Colon Carcinoma Metastatic in the Lung (tissue), 2 donors: ENCODE results near the gene PRM3.

- PRO-cap, 2 experiments, result no peak in any of the 2 experiments
Observed at GRCh38 chr16:9093522-9093839, 2.0 kb downstream of the HAPSTR1 start.

DNA sequence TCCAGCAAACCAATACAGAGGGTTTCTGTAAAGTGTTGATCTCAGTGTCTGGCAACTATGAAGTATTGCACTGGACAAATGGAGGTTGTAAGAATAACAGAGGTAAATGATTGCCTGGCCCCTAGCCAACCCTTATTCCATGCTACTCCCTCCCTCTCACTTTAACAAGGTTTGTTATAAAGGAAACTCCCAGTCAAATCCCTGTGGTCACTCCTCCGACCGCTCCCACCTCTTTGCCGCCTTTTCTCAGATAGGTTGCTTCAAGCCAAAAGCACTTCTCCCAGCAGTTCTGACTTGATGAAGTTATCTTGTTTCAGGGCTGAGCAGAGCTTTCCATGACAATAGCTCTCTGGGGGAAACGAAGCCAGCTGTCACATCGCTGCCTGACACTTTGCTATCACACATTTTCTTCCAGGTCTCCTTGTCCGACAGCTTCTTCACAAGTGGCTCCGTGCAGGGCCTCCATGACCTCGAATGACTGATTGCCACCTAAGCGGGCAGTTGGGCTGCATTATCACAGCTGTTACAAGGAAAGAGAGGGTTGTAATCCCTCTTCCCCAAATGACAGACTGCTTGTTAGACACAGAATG, 278.6 kb downstream of the HAPSTR1 start:
- PRO-cap, 2 experiments, result no peak in any of the 2 experiments

DNA sequence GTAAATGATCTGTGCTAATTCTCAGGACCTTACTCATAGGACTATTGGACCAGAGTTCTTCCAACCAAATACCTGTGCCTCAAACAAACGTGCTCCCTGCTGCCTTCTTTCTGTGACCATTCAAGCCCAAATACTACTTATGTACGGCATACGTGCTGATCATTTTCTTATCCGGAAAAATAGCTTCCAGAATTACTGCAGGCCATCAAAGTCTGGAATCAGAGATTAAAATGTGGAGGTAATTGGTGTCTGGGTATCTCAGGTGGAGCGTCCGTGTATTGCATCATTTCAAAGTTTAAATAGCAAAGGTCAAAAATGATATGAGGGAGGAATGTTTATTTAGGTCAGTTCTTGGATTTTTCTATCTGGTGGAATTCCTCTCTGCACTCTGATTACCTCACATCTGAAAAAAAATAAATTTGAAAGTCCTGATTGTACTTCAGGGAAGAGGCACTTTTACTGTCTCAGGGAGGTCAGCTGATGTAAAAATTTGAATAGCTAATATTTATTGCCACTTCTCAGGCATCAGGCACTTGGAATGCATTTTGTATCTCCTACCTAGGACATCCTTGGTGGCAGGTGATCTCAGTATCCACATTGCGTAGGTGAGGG, 454.0 kb downstream of the HAPSTR1 start:
- PRO-cap, 2 experiments, result no peak in any of the 2 experiments

DNA sequence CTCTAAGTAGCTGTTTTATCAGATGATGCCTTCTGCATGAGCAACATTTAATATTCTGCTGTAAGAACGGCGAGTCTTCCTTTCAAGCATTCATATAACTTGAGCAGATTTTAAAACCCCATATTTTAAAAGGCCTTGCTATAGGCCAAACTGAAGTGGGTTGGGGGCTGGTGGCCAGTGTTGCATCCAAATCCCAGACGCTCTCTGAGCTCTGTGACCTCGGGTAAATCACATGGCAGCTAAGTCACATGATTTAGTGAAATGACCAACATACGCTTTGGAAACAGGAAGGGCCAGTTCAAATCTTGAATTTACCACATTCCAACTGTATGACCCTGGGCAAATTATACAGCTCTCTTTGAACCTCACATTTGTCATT, 519.2 kb downstream of the HAPSTR1 start:
- PRO-cap, 2 experiments, result no peak in any of the 2 experiments

DNA sequence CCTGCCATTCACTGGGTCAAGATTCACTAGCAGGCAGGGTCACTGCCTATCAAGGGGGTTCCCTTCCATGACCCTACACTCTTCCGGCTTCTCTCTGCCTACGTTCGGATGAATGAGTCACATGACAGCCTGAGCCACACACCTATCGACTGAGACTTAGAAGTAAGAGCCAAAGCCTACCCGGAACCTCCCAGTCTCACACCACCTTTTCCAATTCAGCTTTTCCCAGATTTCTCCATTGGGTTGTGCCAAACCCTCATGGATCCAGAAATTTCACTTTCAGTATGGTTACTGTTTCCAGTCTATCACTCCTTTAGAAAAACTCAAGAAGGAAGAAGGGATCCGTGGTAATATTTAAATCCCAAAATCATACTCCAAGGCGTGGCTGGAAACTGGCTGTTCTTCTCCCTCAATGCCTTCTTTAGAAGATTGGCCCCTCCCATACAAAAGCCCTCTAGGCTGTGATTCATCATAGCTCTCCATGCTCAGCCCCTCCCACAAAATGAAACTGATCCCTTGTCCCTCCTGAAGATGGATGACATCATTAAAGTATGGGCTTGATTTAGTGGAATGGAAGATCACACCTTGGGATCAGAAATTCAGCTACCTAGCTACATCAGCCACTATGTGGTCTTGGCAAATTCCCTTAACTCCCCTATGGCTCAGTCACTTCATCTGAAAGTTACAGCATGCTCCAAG, 4.3 kb downstream of the GRIN2A start:
- PRO-cap, 2 experiments, result no peak in any of the 2 experiments

GRCh38 chr16:10356876-10357599, 28.8 kb upstream of the ATF7IP2 start:
- PRO-cap, 2 experiments, result no peak in any of the 2 experiments

DNA sequence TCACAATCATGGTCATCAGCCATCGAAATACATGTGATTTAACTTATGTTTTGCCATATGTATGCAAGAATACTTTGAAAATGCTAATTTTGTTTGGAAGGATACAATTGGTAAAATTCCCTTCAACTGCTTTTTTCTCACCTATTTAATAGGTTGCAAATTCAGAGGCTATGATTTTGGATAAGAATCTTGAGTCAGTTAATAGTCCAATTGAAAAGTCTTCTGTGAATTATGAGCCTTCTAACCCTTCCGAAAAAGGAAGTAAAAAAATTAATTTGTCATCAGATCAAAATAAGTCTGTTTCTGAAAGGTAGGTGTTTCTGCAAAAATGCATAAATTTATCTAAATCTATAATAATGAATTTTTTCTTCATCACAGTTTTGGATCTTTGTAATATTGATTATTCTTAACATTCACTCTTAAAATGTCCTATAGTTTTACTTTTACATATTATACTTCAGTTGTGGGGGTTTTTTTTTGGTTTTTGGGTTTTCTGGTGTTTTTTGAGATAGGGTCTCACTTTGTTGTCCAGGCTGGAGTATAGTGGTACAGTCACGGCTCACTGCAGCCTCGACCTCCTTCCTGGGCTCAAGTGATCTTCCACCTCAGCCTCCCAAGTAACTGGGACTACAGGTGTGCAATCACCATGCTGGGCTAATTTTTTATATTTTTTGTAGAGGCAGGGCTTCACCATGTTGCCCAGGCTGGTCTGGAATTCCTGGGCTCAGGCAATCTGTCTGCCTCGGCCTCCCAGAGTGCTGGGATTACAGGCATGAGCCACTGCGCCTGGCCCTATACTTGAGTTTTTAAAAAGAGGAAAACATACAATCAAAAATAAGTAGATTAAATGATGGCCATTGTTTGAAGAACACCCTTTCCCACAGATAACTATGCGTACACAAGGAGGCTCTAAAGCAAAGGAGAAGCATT, 71.6 kb downstream of the ATF7IP2 start:
- PRO-cap, 2 experiments, result no peak in any of the 2 experiments

GRCh38 chr16:10564636-10565102, 15.7 kb downstream of the EMP2 start:
- PRO-cap, 2 experiments, result no peak in any of the 2 experiments

GRCh38 chr16:10578328-10579394, 1.7 kb downstream of the EMP2 start:
- PRO-cap, 2 experiments, result peak in 2 of 2 experiments; most common plus-strand start chr16:10578703 (in 2); most common minus-strand start chr16:10578596 (in 1)

DNA sequence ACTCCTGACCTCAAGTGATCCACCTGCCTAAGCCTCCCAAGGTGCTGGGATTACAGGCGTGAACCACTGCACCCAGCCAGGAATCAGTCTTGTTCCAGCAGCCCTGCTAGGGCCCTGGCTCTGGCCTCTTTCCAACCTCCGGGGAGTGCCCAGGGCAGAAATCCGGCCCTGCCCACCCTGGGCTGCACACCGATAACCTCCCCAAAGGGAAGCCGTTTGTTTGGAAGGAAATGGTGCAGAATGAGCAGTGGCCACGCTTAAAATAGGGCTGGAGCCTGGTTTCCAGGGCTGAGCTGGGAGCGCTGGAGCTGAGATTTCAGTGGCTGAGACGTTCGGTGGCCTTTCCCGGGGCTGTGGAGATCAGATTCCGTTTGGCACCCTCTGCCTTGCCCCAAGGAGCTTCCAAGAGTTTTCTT, 17.8 kb upstream of the EMP2 start:
- PRO-cap, 2 experiments, result no peak in any of the 2 experiments

GRCh38 chr16:10750981-10751428, 7.4 kb downstream of the NUBP1 start:
- PRO-cap, 2 experiments, result no peak in any of the 2 experiments

DNA sequence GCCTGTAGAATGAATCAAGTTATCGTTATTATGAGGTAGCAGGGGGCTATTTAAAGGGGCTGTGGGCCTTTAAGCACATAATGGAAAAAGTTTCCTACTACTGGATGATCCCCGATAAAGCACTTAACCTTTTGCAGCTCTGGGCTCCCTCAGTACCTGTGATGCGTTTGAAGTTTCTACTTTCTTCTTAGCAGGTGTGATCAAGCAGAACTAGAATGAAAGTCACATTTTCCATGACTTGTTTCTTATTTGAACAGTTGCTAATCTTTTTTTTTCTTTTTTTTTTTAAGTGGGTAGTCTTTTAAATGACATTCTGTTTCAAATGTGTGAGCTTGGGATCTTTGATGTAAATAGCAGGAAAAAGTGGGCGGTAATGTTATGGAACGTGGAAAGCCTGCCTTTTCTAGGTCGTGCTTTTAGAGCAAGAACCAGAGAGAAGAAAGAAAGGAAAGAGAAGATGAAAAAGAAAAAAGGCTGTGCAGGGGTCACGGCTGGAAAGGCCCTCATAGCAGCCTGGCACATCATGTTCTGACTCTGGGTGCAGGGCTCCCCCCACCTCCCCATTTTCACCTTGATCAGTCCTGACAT, 150.5 kb downstream of the CLEC16A start:
- PRO-cap, 2 experiments, result no peak in any of the 2 experiments

- PRO-cap, 2 experiments, result no peak in any of the 2 experiments
Observed at GRCh38 chr16:11135311-11136176, 120.5 kb downstream of the SOCS1 start.

DNA sequence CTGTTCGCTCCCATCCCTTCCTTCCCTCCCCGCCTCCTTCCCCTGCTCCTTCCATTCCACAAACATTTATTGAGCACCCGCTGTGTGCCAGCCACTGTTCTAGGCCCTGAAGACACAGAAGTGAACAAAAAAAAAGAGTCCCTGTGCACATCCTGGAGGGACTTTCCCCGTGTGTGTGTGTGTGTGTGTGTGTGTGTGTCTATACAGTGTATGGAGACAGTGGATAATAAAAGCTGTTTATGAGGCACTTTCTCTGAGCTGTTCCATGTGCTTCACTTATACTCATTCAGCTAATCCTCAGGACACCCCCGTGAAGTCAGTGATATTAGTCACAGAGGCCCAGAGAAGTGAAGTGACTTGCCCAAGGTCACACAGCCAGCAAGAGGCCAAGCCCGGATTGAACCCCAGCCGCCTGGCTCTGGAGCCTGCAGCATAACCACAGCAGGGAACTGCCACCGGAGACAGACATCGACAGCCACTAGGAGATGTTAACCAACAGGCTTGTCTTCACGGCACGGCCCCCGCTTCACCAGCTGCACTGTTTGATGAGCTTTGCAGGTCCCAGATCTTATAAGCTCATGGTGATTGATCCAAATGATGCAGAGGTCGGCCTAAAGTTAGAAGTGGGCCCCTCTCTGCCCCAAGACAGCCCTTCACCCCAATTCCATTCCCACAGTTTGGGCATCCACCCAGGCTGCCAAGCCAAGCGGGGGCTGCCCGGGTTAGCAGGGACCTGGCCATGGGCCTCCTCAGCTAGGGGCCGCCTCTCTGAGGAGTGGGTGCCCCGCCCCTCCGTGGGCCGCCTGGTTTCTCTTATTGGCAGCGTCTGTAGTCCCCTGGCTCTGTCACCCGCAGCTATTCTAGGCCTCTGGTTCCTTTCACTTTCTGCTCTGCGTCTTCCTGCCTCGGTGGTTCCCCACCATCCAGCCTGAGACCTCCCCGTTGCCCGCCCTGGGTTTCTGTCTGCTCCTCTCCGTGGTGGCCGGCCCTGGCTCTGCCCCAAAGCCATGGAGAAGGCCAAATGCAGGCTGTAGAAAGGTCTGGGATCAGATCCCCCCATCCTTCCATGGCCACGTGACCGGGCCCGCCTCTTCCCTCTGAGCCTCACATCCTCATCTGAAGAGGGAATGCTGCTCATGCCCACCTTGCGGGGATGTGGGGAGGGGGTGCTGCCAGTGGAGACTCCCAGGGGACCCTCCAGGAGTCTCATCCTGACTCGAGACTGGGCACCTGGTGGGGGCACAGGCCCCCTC, 30.9 kb downstream of the SOCS1 start:
- PRO-cap, 2 experiments, result peak in 2 of 2 experiments; most common plus-strand start position 883 of the sequence (in 1); most common minus-strand start position 857 of the sequence (in 2)

DNA sequence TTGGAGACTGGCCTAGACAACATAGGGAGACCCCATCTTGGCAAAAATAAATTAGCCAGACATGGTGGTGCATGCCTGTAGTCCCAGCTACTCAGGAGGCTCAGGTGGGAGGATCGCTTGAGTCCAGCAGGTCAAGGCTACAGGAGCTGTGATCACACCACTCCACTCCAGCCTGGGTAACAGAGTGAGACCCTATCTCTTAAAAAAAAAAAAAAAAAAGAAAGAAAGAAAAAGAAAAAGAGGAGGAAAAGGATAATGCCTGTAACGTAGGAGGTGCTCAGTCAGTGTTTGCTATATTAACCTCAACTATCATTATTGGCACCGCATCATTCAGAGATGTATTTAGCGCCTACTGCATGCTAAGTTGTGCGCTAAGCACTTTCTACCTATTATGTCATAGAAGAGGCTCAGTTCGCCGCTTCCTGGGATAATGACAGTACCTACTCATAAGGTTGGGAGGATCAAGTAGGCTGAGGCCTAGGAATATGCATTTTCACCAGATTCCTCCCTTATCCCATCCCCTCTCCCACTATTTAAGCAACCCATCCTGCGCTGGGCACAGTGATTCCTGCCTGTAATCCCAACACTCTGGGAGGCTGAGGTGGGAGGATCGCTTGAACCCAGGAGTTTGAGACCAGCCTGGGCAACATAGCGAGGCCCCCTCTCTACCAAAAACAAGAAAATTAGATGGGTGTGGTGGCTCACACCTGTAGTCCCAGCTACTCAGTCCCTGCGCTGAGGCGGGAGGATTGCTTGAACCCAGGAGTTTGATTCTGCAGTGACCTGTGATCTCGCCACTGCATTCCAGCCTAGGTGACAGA, 4.8 kb downstream of the SOCS1 start:
- PRO-cap, 2 experiments, result no peak in any of the 2 experiments

GRCh38 chr16:11251919-11252869, 3.8 kb downstream of the SOCS1 start:
- PRO-cap, 2 experiments, result peak in 2 of 2 experiments; most common plus-strand start chr16:11252330 (in 2); most common minus-strand start chr16:11252122 (in 2)

DNA sequence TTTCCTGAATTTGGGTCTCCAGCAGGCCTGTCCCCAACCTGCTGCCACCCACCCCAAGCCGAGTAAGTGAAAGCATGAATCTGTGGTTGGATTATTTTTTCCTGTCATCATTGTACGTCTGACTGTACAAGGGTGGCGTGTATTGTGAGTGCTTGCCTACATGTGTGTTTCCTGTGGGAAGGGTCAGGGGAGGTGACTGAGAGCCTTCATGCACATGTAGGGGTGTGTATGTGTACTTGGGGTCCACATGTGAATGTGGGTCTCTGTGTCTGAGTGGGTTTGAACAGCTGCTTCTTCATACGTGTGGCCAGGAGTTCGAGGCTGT, 5.3 kb downstream of the TNP2 start:
- PRO-cap, 2 experiments, result no peak in any of the 2 experiments

- PRO-cap, 2 experiments, result no peak in any of the 2 experiments
Observed at GRCh38 chr16:11273562-11274123, at the start of gene PRM3. Gene PRM3 (minus strand): TSS chr16:11273629.

DNA sequence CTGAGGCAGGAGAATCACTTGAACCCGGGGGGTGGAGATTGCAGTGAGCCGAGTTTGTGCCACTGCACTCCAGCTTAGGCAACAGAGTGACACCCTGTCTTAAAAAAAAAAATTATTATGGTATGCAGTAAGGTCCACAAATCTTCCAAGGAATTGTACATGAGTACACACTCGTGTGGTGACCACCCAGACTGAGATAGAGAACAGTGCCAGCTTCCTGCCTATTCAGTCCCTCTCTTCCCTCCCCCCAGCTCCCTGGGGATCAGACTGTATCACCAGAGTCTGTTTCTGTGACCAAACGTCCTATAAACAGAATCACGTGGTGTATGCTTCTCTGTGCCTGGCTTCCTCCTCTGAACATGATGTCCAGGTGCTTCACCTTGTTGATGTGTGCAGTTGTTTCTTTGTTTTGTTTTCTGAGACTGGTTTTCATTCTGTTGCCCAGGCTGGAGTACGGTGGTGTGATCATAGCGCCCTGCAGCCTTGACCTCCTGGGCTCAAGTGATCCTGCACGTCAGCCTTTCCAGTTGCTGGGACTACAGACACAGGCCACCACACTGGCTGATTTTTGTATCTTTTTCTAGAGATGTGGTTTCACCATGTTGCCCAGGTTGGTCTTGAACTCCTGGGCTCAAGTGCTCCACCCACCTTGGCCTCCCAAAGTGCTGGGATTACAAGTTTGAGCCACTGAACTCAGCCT, 28.8 kb upstream of the PRM1 start:
- PRO-cap, 2 experiments, result peak in 1 of 2 experiments; most common minus-strand start position 198 of the sequence (in 1)

GRCh38 chr16:11313123-11313757, 32.0 kb upstream of the RMI2 start:
- PRO-cap, 2 experiments, result no peak in any of the 2 experiments